Osteocyte (in vitro differentiated cells): ENCODE data around the genes TBC1D10A, GAL3ST1 and OSBP2.

DNA sequence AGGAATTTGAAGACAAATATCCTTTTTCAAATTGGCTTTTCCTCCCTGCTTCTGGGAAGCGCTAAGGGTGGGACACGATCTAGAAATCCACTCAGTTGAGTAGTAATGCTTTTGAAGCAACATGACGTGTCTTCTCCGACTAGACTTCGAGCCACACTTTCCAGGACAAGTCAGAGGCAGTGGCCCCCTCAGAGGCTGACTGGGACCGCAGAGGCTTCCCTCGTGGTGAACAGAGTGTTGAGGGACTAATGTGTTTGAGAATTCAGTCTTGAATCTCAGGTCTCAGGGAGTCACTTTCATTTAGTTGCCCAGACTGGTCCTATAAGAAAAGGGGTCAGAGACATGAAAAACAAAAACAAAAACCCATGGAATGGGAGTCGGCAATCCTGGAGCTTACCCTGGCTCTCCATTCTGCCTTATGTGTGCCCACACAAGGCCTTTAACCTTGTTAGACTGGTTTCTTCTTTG is 40.0 kb downstream of the KREMEN1 start:
- PRO-cap = no peak

- PRO-cap = bidirectional peak, plus-strand start at chr22:29268722, minus-strand start at chr22:29268666; bidirectional peak, plus-strand start at chr22:29268818, minus-strand start at chr22:29268782
These were observed 456 bp downstream of the EWSR1 start for GRCh38 chr22:29268374-29269073.

- PRO-cap = bidirectional peak, plus-strand start at chr22:29307401, minus-strand start at chr22:29307328
These were observed 685 bp downstream of the GAS2L1 start for GRCh38 chr22:29307191-29307479.

GRCh38 chr22:29310544-29310840 is 4.0 kb downstream of the GAS2L1 start:
- PRO-cap = no peak

- PRO-cap = no peak
These were observed 1.4 kb downstream of the RASL10A start for GRCh38 chr22:29313995-29314557.

DNA sequence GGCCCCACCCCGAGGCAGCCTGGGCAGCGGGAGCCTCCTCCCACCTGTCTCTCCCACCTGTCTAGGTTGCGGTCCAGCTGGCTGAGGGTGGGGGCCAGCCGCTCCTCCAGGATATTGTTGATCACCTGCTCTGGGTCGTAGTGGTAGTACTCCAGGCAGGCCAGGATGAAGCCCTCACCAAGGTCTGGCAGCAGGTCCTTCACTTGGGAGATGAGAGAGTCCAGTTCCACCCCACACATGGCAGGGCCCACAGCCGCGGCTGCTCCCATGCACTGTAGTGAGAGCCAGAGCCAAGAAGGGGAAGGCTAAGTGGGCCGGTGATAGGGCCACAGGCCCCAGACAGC is 34.7 kb downstream of the UQCR10 start:
- PRO-cap = no peak

DNA sequence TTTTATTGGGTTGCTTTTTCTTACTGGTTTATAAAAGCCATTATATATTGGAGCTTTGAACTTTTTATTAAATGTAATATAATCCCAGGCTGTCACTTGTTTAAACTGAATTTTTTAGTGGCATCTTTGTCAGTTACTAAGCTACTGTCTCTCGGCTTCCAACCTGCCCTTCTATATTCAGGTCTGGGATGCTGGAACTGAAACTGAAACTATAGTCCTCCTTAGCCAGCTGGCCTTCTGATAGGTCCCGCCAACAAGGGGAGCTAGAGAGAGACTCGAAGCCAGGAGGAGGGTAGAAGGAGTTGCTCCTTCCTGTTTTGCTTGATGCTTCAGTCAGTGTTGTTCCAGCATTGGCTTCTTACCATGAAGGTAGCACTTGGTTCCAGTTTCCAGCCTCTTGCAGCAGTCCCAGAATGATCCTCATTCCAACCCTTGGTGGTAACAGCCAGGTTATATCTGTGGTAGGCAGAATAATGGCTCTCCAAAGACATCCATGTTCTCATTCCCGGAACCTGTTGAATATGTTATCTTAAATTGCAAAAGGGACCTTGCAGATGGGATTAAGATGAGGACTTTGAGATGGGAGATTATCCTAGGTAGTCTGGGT is 32.9 kb upstream of the HORMAD2 start:
- PRO-cap = no peak

- PRO-cap = no peak
These were observed 29.9 kb downstream of the LIF start for GRCh38 chr22:30216455-30217212.

DNA sequence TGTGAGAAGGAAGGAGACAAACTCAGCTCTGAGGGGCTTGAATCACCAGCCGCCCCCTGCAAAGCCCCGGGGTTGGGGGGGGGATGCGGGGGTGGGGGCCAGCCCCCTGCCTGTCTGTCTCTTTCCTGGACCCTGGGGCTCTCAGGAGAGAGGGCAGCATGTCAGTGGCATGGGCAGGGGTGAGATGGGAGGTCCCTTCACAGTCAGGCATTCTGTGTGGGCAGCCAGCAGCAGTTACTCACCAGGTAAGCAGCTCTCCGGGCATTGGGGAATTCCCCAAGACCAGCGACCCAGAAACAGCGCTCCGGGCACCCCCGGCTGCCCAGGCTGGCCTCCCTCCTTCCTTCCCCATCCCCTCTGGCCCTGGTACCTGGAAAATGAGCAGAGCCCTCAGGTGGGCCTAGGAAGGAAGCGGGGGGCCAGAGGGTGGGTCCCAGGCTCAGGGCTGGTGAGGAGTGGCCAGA is 4.2 kb upstream of the LIF start:
- PRO-cap = no peak

DNA sequence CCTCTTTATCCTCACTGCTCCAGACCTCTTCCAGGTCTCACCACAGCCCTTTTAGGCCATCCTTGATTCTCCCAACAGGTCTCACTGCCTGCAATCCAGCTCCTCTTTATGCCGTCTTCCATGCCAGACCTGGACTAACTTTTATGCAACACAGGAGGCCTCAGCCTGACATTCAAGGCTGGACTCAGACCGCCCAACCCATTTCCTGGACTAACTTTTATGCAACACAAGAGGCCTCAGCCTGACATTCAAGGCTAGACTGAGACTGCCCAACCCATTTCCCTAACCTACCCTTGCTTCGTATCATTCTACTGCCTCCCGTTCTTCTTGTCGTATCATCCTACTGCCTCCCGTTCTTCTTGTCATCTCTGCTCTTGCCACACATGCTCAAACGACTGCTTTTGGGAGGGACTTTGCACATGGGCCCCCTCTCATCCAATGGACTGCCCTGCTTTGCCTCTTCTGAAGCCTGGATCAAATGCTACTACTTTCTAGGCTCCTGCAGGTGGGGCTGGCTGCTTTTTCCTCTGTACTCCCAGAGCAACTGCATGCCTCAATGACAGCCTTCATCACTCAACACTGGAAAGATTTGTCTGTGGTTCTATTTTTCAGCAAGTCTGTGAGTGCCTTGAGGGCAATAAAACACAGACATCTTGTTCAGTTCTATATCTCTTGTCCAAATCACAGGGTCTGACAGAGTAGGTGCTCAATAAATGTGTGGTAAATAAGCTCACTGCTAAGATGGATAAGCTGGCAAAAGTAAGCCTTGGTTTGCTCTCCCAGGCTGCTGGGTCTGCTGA is 7.8 kb downstream of the TBC1D10A start:
- PRO-cap = no peak

DNA sequence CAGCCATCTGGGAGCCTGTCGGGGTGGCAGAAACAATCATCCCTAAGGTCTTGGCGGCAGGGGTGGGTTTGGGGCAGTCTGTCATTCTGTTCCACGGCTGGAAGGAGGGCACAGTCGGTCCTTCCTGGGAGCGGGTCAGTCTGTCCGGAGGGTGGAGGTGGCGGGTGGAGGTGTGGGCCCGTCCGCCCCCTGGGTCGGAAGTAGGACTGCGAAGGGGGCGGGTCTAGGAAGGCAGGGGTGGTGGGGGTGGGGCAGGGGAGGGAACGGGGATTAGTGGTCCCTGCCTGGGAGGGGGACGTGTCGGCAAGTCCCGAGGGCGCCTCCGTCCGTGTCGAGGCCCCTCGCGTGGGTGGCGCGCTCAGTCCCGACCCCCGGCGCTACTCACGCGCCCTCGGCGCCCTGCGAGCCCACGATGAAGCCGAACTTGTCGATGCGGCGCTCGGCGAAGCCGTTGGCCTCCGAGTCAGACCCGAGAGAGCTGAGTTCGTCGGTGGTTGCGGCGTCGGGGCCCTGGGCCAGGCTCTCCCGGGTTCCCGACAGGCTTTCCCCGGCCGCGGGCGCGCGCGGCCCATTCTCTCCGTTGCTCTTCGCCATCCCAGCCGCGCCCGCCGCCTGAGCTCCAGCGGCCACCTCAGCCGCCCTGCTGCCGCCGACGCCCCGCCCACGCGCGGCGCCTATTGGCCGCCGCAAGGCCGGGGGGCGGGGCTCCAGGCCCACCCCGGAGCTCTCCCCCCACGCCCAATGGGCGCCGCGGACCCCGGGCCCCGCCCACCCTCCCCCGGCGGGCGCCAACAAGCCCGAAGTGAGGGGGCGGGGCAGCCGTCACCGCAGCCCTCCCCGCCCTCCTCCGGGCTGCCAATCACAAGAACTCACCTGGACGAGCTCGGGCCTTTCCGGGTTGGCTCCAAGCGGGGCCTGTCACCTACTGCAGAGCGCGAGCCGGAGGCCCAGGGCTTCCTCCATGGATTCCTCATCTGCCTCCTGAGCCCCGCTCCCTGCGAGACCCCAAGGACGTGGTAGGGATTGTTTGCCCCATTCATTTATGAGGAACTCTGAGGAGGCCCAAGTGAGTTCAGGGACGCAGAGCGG is at the start of gene TBC1D10A:
TBC1D10A (minus strand) TSS at position 654 of the 1,089 bp plus-strand sequence.
- PRO-cap = unidirectional peak, plus-strand start at position 138 of the sequence; bidirectional peak, plus-strand start at position 273 of the sequence, minus-strand start at position 202 of the sequence; bidirectional peak, plus-strand start at position 872 of the sequence, minus-strand start at position 614 of the sequence

DNA sequence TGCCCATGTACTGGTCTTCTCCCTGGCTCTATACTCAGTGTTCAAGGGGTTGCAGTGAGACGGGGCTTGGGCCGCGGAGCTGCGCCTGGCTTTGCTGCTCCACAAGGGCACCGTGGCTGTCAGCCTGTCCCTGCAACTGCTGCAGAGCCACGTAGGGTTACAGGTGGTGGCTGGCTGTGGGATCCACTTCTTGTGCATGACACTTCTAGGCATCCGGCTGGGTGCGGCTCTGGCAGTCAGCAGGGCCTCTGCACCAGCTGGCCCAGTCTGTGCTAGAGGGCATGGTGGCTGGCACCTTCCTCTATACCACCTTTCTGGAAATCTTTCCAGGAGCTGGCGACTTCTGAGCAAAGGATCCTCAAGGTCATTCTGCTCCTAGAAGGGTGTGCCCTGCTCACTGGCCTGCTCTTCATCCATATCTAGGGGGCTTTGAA is 14.3 kb downstream of the MTFP1 start:
- PRO-cap = no peak

GRCh38 chr22:30573879-30575064 is at the start of gene GAL3ST1:
Gene GAL3ST1, minus strand, starts transcription at chr22:30574665.
- PRO-cap = no peak

- PRO-cap = no peak
These were observed 1.6 kb upstream of the GAL3ST1 start for GRCh38 chr22:30576057-30576474.

GRCh38 chr22:30609911-30610811 is 3.2 kb downstream of the TCN2 start:
- PRO-cap = no peak

- PRO-cap = no peak
These were observed 900 bp downstream of the SLC35E4 start for GRCh38 chr22:30636360-30637001.

DNA sequence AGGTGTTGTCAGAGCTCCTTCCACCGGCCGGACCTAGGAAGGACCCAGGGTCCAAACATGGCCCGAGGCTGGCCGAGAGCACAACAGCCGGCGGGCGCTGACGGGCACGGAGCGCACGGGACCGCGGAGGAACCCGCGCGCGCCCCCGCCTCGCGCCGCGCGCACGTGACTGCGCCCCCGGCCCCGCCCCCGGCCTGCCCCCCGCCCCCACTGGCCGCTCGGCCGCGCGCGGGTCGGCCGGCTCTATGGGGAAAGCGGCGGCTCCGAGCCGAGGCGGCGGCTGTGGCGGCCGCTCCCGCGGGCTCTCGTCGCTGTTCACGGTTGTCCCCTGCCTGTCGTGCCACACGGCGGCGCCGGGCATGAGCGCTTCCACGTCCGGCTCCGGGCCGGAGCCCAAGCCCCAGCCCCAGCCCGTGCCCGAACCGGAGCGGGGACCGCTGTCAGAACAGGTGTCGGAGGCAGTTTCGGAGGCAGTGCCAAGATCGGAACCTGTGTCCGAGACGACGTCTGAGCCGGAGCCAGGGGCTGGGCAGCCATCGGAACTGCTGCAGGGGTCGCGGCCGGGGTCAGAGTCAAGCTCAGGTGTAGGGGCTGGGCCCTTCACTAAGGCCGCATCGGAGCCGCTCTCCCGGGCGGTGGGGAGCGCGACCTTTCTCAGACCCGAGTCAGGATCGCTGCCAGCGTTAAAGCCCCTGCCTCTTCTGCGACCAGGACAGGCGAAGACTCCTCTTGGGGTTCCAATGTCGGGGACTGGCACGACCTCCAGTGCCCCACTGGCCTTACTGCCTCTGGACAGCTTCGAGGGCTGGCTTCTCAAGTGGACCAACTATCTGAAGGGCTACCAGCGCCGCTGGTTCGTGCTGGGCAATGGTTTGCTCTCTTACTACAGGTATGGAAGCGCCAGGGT is at the start of gene OSBP2:
OSBP2 (plus strand) TSS at position 210 of the 907 bp plus-strand sequence.
- PRO-cap = bidirectional peak, plus-strand start at position 210 of the sequence, minus-strand start at position 167 of the sequence

DNA sequence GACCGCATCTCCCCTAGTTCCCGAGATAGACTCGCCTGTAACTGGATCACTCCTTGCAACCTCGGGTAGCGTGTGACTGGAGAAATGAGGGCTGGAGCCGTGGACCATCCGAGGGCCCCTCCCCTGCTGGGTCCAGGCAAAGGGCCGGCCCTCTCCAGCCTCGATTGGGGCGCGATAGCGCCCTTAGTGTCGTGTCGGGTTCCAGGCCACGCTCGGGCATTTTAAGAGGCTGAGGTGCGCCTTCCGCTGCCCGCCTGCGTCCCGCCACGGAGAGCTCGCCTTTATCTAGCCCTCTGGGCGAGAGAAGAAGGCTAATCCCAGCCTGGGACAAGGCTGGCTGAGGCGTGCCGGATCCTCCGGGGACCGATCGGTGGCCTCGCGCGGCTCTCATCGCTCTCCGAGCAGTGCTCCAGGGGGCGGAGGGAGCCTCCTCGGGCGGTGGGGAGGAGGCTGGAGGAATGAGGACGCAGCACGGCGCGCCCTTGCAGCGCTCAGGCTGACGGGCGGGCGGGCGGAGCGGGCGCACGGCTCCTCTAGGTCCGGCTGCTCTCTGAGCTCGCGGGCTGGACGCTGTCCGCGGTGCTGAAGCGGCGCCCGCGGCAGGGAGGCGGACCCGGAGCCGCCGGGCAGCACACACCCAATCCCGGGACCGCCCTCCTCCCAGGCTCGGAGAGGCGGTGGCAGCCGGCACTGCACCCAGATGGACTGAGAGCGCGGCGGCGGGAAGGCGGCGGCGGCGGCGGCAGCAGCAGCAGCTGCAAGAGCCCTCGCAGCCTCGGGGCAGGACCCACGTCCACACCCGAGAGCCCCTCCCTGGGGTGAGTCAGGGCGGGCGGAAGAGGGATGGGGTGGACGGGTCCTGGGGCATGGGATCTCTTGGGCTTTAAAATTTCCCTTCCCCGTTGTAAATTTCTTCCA is 107.9 kb downstream of the OSBP2 start:
- PRO-cap = unidirectional peak, plus-strand start at position 699 of the sequence

DNA sequence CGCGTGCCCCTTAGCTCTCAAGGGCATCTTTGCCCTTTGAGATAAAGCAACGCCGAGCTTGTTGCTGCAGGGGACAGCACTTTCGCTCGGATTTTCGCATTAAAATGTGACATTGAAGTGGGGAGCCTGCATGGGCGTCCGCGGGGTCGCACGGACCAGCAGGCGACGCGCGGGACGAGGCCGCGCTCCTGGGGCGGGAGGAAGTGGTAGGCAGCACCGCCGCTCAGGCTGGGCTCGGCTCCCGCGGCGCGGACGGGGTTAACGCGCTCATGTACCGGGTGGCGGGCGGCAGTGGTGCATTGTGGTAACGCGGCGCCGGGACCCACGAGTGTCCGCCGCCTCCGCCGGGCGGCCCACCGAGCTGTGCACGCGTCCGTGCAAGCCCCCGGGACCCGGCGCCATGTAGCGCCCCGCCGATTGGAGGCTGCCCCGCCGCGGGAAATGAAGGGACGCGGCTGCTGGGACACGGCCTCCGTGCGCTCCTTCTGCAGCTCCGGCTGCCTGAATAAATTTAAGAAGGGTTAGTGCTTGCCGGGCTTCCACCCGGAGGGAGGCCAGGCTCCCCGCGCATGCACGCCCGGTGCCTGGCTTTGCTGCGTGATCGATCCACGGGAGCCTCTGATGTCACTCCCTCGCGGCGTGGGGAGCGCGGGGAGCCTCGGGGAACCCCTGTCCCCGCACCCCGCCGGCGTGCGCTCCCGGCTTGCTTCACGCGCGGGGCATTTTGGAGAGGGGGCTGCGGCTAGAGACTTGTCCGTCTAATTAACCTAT is 127.7 kb downstream of the OSBP2 start:
- PRO-cap = no peak

DNA sequence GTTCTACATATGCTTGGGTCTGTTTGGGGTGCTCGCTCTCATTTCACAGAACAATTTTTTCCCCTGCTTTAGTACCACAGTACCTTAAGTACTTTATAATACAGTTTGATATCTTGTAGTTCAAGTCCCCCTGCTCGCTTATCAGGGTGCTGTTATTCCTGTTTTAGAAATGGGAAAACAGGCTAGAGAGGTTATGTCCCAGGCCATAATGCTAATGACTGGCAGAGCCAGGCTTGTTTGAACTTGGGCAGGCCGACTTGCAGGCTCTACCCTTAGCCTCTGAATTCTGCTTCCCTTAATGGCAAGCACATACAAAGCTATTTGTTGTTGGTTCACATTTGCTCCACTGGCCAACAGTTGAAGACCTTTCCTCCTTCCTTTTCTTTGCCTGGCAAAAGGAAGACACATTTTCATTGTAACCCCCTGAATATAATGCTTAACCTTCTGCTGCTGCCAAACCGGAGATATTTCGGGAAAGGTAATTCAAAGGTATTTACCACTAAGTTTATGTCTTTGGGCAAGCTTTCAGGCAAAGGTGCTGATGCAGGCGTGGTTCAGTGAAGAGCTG is 132.4 kb downstream of the MORC2 start:
- PRO-cap = no peak